ENCODE measurements around the gene CPSF4L.

GRCh38 chr17:70175605-70176407 lies 6.5 kb downstream of the KCNJ2 start:
- RRBS, result no CpG with 5 or more reads among the region's 22 CpGs

DNA sequence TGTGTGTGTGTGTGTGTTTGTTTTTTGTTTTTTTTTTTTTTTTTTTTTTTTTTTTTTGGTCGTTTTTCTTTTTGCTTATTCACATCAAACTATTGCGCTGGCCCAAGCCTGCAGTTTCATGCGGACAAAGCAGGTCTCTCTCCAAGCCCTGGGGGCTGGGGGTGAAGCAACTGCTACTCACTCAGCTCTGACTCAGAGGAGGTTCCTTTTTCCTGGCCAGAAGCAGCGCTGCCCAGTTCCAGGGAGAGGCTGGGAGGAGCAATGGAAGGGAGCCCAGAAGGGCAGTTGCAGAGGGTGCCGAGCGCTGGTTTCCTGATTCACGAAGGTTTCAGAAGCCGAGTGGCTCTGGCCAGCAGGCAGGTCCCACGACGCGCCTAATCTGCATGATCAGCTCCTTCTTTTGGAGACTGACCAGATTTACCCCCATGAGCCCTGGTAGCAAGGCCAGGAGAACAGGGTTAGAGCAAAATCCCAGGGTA lies 144.8 kb upstream of the SOX9 start:
- RRBS, result no CpG with 5 or more reads among the region's 11 CpGs

- RRBS, result no CpG with 5 or more reads among the region's 6 CpGs
These were observed 3.7 kb downstream of the SOX9 start for GRCh38 chr17:72124526-72124947.

DNA sequence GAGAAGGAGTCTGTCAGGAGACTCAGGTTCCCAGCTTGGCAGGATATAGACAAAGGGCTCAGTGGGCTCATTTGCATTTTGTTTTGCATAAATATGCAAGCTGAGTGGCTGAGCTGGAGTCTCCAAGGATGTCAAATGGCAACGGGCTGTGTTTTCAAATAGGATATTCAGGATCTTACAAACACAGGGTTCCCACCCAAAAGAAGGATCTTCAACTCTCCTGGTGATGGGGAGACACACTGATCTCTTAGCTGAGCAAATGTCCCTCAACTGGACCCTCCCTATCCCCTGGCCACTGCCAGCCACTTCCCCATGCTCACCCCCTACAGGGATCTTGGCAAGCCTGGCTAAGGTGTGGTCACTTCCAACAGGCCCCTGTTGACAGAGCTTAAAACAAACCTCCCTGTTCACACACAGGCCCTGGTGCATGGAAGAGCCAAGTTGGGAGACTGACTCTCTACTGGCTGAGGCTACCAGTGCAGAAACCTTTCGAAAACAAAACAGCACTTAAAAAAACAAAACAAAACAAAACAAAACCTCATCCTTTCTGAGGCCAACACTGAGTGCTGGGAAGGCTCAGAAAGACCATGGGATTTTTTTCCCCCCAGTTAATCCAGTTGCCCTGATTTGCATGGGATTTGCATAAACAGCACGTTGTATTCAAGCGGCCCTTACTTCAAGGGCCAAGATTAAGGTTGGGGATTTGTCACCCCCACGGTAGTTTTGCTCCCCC lies 61.7 kb downstream of the SOX9 start:
- RRBS, result no CpG with 5 or more reads among the region's 5 CpGs

DNA sequence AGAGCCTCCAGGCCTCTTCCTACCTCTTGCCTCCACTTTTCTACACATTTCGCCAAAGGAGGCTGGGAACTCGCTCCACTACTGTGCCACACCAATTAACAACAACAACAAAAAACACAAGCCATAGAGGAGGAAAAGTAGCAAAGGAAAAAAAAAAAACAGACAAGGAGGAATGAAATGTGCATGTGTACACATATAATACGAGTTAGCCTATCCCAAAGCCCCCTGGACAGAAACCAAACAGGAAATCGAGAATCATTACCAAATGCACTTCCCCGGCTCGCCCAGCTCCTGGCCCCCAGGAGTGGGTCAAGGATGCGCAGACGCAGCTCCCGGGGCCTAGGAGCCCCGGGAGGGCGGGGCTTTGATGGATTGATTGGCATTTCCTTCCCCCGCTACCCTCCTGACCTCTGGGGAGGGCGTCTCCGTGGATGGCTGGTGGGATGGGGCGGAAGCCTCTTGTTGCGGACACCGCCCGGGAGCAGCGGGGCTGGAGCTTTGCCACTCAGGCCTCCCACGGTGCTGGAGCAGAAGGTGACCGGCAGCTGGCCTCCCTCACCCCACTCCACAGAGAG lies 262.0 kb downstream of the SOX9 start:
- RRBS, result 39% methylated on average over 12 of the region's 21 CpGs

DNA sequence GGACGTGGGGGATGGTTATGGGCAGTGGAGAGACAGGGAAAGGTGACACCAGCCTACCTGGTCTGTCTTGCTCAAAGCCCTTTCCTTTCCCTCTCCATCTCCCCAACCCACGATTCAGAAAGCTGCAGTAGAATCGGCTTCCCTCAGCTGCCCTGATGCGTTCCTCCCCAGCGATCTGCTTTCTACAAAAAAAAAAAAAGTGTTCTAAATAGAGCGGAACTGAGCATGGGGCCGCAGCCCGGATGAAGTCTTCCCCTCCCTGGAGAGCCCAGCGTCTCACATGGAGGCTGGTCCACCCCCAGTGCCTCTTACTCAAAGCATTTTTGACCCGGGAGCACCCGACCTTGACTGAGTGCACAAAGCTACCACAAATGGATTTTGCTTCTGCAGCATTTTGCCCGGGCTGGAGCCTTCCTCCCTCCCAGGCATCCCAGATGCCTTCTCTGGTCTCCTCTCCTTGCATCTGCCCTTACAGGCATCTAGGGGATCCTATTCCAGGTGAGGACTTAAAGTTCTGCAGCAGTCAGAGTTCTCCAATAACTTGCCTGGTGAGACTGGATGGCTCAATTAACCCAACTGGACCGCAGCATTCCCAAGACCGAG lies 271.8 kb downstream of the SOX9 start:
- RRBS, result 80% methylated on average over 5 of the region's 14 CpGs

DNA sequence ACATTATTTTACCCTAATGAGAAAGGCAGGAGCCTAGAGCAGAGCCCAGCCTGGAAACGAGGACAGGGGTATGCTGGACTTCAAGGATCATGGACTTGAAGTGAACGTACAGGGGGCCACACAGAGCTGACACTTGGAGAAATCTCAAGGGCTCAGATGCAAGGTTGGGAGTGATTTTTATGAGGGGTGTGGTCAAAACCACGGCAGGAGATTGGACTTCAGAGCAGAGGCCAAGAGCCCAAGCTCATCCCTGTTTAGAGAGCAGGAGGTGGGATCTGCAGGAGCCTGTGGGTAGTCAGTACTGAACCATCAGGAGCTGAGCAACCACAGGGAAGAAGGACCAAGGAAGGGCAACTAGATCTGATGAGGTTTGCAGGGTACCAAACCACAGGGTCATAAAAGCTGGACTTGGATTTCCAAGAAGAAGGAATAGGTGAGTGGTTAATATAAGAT lies 331.6 kb downstream of the SOX9 start:
- RRBS, result no CpG with 5 or more reads among the region's 3 CpGs

DNA sequence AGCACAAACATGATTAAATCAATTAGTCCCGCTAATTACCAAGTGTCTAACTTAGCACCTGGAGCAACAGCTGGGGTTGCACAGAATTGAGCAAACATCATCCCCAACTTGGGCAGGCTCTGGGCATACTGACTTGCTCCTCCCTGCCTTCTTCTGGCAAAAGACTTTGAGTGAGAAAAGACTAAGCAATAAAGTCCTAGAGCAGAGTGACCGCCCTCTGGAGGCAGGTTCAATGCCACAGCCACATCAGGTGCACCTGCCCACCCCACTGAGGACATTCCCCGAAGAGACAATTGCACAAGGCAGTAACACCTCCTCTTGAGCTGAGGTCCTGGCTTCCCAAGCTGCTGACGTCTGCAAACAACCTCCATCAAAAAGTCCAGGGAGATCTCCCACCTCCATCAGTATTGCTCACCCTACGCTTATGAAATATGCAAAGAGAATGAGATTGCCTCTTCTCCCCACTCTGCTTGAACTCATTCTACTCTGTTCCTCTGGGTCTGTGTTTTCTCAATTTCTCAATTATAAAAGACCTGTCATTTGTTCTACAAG lies 358.4 kb downstream of the SOX9 start:
- RRBS, result no CpG with 5 or more reads among the region's 5 CpGs

DNA sequence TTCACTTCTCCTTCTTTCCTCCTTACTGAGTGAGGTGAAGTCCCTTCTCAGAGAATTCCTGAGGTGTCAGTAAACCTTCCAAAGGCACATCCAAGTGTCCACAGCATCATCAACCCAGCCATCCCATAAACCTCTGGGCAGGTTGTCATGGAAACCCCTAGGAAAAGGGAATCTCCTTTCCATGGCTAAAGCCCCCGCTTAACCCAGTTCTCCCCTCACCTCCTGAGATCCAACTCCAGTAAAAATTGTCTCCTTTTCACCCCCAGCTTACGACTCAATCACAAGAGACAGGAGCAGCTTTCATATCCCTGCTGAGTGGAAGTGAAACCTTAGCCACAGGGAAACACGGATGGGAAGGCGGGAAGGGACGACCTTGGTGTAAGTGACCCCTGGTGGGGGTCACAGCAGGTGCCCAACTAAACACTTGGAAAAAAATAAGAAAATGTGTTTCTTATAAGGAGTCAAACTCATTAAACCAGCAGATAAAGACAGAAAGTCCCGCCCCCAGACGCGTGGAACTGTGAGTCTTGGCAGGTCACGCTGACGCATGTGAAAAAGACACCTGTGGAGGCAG lies 432.0 kb downstream of the SOX9 start:
- RRBS, result no CpG with 5 or more reads among the region's 10 CpGs

DNA sequence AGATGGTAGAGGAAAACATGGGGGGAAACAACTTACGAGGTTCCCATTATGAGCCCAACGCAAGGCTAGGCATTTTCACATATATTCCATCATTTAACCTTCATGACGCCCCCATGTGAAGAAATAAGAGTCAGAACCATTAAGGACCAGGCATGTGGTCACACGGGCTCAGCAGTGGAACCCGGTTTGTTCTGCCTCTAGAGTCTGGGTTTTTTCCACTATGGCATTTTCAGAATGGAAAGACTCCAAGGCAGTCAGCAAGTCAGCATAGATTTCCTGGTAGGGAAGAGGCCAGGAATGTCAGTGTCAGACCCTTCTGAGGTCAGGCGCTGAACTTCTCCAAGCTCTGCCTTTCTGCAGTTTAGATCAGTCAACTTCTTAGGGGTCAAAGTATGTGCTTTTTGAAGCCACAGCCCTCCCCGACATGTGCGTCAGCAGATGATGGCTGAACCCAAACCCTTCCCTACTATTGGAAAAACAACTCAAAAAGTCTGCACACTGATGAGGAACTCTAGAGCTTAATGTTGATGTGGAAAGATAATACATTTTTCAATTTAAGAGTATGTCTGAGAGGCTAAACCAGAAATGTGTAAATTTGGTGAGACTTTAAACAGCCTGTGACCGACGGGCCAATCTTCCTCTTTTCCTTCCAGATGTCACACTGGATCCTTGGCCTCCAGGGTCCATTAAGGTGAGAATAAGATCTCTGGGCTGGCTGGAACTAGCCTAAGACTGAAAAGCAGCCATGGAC lies 3.9 kb downstream of the SSTR2 start:
- RRBS, result no CpG with 5 or more reads among the region's 10 CpGs

GRCh38 chr17:73203187-73203913 lies 10.5 kb downstream of the COG1 start:
- RRBS, result no CpG with 5 or more reads among the region's 8 CpGs

DNA sequence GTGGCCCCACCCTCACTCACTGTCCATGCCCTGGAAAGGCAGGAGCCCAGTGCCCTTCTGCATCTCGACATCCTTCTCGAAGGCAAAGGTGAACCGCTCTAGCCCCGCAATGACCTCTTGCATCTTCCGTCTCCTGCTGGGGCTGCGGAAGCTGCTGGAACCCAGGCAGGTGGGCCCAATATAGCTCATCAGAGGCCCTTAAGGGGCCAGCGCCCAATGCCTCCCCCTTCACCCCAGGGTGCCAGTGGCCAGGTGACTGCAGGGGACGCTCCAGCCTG lies at the start of gene CPSF4L:
Gene CPSF4L, minus strand, starts transcription at position 185 of the 278 bp plus-strand sequence.
- RRBS, result no CpG with 5 or more reads among the region's 8 CpGs

GRCh38 chr17:73262798-73263031 lies 1.0 kb upstream of the CPSF4L start:
- RRBS, result no CpG with 5 or more reads among the region's 4 CpGs

DNA sequence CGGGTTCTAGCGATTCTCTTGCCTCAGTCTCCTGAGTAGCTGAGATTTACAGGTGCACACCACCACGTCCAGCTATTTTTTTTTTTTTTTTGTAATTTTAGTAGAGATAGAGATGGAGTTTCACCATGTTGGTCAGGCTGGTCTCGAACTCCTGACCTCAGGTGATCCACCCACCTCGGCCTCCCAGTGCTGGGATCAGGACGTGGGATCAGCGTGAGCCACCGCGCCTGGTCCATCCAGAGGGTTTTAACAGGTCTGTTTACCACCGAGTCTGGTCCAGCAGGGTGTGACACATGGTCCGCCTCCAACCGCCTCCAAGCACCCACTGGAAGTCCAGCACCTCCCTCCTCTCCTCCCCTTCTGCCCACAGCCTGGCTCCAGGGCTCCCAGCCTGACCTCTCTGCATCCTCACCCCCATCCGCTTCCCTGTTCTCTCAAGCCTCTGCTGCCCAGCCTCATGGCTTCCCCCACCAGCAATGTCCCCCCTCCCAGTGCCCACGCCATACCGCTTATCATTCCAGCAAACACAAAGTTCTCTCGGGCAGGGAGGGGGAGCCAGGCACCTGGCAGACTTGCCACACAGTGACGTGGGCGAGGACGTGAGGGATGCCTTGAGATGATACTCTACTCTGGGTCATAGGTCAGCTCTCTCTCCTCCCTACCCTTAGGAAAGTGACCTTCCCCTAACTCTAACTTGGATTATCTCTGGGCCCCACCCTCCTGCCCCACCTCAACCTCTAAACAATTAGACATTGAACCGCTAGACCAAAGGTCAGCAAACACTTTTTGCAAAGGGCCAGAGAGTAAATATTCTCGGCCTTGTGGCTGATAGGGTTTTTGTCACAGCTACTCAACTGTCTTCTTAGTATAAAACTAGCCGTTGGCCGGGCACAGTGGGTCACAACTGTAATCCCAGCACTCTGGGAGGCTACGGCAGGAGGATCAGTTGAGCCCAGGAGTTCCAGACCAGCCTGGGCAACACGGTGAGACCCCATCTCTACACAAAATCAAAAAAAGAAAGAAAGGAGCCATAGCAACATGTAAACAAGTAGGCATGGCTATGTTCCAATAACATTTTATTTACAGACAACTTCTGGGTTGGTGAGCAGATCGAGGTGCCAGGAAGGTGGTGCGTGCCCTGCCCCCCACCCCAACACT lies 23.1 kb downstream of the CDC42EP4 start:
- RRBS, result no CpG with 5 or more reads among the region's 27 CpGs

DNA sequence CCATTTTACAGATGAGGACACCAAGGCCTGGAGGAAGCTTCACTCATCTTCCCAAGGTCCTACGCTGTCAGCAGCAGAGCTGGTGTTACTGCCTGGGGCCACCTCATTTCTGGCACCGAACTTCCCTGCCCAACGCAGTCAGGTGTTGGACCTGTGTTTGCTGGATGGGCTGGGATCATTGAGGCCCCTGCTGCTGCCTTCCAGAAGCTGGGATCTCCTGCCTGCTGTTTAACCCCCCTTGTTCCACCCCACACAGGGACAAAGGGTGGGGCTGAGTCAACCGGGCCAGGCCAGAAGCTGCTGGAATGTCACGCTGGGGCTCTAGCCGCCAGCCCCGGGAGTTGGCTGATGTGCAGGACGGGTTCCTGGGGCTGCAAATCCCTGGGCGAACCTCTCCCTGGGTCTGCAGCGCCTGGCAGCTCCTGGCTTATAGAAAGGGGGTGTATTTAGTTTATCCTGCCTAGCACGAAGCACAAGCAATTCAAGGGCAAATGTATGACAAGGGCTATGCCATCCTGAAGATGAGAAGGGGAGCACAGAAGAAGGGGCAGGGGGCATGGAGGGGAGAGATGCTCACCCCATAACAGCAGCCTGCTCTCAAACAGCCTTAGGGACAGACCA lies 44.4 kb upstream of the CDC42EP4 start:
- RRBS, result 25% methylated on average over 4 of the region's 11 CpGs

GRCh38 chr17:73493244-73493700 lies 151.0 kb downstream of the SDK2 start:
- RRBS, result no CpG with 5 or more reads among the region's 10 CpGs

GRCh38 chr17:73566608-73567926 lies 77.2 kb downstream of the SDK2 start:
- RRBS, result no CpG with 5 or more reads among the region's 14 CpGs

DNA sequence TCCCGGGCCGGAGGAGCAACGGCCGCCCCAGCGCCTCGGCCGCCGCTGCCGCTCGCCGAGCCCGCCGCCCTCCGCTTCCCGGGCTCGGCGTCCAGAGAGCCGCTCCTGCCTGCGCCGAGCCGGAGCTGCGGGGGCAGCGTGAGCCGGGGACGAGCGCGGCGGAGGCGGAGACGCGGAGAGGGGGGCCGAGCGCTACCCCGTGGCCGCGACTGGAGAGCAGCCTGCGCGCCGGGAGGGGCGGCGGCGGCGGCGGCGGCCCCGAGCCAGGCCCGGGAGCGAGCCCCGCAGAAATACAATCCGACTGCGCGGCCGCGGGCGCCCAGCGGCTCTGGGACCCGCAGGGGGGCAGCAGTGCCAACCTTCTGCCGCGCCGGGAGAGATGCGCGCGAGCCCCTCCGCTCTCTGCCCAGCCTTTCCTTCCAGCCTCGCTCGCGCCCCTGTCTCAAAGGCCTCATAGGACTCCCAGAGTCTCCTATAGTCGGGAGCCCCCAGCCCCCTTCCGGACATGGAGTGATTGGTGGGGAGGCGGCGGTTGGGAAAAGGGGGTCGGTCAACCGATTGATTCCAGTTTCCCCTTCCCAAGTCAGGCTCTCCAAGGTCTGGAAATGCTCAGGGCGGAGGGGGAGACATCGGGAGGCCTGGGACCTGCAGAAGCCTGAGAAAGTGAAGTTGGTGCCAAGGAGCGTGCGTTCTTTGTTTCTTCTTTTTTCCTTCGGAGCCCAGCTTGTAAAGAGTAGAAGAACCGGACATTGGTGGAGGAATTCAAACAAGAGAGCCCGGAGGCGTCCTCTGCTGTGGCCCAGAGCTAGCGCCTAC lies 1.1 kb upstream of the SDK2 start:
- RRBS, result 6% methylated on average over 51 of the region's 82 CpGs

DNA sequence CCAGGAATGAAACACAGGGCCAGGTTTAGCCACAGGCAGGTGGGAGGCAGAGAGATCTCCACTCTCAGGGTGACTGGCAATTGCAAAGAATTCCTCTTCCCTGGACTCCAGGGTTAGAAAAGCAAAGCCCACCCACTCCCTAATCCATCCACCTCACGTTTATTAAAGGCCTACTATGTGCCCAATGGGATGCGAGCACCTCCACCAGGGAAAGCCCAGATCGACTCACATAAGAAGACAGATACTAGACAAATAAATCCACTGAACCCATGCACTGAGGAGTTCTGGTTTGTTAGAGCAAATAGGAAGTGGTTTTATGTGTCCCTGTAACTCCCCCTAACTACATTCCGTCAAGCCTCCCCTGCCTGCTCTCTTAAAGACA lies 218.6 kb upstream of the RPL38 start:
- RRBS, result no CpG with 5 or more reads among the region's 4 CpGs

Measured in hTERT-HM (cell line).